ENCODE data around the gene EIF1B.

GRCh38 chr3:39414418-39415094 lies 8.0 kb downstream of the RPSA start:
- PRO-cap, 3 experiments, result no peak in any of the 3 experiments

DNA sequence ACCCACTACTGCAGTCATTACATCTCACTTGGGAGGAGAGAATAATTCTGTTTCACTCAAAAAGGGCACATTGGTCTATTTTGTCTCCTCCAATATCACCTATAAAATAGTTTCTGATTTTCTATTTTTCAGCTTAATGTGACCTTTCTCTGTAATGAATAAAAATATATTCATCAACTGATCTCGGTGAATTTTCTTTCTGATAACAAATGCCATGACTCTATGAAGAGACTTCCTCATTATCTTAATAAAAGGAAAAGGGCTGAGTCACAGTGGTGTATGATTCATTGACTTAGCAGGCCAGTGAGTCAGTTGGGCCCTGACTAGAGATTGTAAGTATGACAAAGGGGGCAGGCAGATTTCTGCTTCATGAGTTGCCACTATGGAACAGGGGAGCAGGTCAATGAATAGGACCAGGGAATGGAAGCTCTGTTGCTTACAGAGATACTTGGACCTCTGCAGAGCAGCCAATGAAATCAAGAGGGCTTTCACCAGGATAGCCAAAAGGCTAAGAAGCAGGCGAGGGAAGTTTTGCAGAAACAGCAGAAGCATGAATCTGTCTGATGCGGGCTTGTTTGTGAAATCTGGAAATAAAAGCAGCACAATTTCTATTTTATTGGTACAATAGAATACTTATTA lies 170.1 kb upstream of the MYRIP start:
- PRO-cap, 3 experiments, result no peak in any of the 3 experiments

DNA sequence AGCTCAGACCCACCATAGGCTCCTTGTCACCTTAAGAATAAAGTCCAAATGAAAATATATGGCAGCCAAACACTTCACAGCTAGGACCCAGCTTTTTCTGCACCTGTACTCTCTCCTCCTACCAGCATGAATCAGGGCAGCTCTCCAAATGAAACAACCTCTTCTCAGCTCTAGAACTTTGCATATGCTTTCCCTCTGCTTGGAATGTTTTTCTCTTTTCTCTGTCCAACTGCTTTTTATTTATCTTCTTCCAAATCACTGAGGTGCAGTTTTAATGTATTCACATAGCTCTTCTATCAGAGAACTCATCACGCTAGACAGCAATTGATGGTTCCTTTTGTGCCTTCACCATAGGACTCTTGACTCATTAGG lies 163.2 kb upstream of the MYRIP start:
- PRO-cap, 3 experiments, result no peak in any of the 3 experiments

- PRO-cap, 3 experiments, result no peak in any of the 3 experiments
Measured at GRCh38 chr3:39810264-39810814, 930 bp downstream of the MYRIP start.

- PRO-cap, 3 experiments, result no peak in any of the 3 experiments
Measured at GRCh38 chr3:40238233-40238752, 71.2 kb upstream of the EIF1B start.

DNA sequence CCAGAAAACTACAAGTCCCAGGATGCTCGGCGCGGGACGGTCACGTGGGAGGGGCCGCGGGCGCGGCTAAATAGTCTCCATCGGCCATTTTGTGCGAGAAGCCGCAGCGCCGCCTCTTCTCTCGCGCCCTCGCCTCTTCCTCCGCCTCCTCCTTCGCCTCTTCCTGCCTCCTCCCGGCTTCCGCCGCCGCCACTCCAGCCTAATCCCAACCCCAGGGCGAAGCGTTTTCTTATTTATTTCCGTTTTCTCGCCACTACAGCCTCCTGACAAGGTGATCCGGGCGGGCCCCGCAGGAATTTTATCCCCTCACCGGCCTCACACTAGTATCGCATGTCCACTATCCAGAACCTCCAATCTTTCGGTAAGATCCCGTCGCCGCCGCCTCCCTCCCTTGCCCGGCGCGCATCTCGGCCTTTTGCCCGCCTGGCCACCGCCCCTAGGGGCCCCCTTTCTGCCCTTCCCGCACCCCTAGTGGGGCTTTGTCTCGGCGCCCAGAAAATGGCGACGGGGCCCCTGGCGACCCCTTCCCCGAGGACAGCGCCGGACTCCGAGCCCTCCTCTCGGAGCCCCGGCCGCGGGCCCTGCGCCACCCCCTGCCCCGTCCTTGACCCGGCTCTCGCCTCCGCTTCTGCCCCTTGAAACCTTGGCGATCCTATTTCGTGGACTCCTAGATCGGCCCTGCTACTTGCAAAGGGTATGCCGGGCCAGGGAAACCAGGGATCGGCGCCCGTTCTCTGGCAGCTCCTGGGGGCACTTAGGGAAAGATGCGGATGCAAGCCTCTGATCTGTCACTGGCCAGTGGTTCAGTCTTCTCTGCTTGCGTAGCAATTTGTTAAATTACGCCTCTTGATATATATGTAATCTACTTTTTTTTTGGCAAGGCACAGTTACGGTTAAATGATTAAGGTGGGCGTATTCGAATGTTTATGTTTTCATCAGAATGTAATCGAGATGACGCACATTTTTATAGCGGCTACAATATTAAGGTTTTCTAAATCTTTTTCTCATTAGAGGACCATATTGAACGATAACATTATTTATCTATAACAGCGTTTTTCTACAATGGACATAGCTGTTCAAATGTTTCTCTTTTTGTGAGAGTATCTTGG lies at the start of gene EIF1B:
TSS of gene EIF1B (plus strand) at position 96 of the 1,109 bp plus-strand sequence.
- PRO-cap, 3 experiments, result peak in 3 of 3 experiments; most common plus-strand start position 96 of the sequence (in 3); most common minus-strand start position 756 of the sequence (in 3)

DNA sequence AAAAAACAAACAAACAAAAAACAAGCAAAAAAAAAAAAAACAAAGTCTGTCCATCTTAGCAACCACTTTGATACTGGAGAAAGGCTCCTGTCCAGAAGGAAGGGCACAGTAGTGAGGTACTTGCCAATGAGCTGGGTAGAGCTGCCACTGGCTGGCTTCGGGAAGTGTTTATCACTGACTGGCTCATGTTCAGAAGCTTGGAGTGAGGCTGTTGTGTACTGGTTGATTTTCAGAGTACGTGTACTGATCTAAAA lies 1.1 kb upstream of the ZNF621 start:
- PRO-cap, 3 experiments, result no peak in any of the 3 experiments

- PRO-cap, 3 experiments, result peak in 1 of 3 experiments; most common plus-strand start chr3:40828465 (in 1)
Measured at GRCh38 chr3:40828318-40828869, 303.6 kb downstream of the ZNF621 start.

- PRO-cap, 3 experiments, result no peak in any of the 3 experiments
Measured at GRCh38 chr3:41101985-41102555, 97.2 kb upstream of the CTNNB1 start.

DNA sequence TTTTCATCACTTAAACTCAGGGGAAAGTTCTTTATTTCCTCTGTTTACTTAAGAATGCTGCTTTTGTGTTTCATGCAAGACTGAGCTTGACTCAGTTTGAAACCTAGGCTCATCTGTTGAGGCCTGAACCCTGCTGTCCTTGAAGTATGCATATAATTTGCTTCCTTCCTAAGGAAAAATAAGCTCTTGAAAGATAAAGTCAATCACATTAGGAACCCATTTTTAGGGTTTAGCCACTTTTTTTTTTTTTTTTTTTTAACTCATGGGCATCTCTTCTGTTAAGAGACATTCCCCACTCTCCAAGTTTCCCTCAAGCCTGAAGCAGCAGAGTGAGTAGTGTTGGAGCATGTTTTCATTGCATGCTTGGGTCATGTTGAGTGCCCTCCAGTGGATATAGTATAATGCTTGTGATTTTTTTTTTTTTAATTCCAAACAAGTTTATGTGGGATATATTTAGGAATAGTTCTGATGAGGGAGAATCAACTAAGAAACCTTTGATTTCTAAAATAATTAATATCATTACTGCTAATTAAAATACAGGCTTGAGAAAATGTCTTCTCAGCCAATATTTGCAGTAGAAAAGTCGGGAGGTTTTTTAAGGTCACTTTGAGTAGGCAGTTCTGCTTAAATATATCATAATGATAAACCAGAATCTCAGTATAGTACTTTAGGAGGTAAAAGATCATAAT lies 3.6 kb downstream of the CTNNB1 start:
- PRO-cap, 3 experiments, result no peak in any of the 3 experiments

DNA sequence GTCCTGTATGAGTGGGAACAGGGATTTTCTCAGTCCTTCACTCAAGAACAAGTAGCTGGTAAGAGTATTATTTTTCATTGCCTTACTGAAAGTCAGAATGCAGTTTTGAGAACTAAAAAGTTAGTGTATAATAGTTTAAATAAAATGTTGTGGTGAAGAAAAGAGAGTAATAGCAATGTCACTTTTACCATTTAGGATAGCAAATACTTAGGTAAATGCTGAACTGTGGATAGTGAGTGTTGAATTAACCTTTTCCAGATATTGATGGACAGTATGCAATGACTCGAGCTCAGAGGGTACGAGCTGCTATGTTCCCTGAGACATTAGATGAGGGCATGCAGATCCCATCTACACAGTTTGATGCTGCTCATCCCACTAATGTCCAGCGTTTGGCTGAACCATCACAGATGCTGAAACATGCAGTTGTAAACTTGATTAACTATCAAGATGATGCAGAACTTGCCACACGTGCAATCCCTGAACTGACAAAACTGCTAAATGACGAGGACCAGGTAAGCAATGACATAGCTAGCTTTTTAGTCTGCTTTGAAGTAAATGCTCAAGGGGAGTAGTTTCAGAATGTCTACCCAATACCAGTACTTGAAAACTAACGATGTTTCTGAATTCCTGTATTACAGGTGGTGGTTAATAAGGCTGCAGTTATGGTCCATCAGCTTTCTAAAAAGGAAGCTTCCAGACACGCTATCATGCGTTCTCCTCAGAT lies 25.6 kb downstream of the CTNNB1 start:
- PRO-cap, 3 experiments, result no peak in any of the 3 experiments

DNA sequence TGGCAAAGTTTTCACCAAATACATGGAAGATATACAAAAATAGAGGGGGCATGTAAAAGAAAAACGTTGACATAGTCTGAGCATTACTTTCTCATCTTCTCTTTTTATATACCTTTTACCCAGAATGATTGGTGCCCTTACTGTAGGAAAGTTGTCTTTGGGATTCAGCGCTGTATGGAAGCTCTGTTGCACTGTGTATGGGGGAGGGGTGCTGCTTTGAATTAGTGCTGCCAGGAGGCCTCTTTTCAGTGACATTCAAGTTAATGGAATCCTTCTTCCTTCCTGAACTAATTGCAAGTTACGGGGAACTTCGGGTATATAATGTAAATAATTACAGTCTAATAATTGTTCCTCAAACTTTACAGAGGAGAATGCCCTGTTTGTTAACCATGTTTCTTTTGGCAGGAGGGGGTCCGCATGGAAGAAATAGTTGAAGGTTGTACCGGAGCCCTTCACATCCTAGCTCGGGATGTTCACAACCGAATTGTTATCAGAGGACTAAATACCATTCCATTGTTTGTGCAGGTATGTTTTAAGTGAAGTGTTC lies 36.1 kb downstream of the CTNNB1 start:
- PRO-cap, 3 experiments, result no peak in any of the 3 experiments

GRCh38 chr3:41236857-41237577 lies 37.7 kb downstream of the CTNNB1 start:
- PRO-cap, 3 experiments, result no peak in any of the 3 experiments

DNA sequence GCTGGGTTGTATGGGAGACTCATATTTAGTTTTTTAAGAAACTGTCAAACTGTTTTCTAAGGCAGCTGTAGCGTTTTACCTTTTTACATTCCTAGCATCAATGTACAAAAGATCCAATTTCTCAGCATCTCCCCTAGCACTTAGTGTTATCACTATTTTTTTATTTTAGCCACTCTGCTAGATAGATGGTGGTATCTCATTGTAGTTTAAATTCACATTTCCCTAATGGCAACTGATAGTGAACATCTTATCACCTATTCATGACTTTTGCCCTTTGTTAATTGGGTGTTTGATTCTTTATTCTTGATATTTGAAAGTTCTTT lies 201.4 kb downstream of the CTNNB1 start:
- PRO-cap, 3 experiments, result no peak in any of the 3 experiments

DNA sequence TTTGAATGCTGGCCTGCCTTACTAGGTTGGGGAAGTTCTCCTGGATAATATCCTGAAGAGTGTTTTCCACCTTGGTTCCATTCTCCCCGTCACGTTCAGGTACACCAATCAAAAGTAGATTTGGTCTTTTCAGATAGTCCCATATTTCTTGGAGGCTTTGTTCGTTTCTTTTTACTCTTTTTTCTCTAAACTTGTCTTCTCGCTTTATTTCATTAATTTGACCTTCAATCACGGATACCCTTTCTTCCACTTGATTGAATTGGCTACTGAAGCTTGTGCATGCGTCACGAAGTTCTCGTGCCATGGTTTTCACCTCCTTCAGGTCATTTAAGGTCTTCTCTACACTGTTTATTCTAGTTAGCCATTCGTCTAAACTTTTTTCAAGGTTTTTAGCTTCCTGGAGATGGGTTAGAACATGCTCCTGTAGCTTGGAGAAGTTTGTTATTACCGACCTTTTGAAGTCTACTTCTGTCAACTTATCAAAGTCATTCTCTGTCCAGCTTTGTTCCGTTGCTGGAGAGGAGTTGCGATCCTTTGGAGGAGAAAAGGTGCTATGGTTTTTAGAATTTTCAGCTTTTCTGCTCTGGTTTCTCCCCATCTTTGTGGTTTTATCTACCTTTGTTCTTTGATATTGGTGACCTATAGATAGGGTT lies 364.2 kb downstream of the CTNNB1 start:
- PRO-cap, 3 experiments, result no peak in any of the 3 experiments

GRCh38 chr3:42014513-42014586 lies 52.4 kb upstream of the ULK4 start:
- PRO-cap, 3 experiments, result no peak in any of the 3 experiments

GRCh38 chr3:42014587-42014962 lies 52.7 kb upstream of the ULK4 start:
- PRO-cap, 3 experiments, result peak in 2 of 3 experiments; most common minus-strand start chr3:42014714 (in 2)

GRCh38 chr3:42080276-42081088 lies 10.7 kb upstream of the TRAK1 start:
- PRO-cap, 3 experiments, result peak in 1 of 3 experiments; most common minus-strand start chr3:42080461 (in 1)

- PRO-cap, 3 experiments, result peak in 1 of 3 experiments; most common plus-strand start chr3:42130701 (in 1); most common minus-strand start chr3:42130461 (in 1)
Measured at GRCh38 chr3:42130074-42130764, 39.1 kb downstream of the TRAK1 start.

DNA sequence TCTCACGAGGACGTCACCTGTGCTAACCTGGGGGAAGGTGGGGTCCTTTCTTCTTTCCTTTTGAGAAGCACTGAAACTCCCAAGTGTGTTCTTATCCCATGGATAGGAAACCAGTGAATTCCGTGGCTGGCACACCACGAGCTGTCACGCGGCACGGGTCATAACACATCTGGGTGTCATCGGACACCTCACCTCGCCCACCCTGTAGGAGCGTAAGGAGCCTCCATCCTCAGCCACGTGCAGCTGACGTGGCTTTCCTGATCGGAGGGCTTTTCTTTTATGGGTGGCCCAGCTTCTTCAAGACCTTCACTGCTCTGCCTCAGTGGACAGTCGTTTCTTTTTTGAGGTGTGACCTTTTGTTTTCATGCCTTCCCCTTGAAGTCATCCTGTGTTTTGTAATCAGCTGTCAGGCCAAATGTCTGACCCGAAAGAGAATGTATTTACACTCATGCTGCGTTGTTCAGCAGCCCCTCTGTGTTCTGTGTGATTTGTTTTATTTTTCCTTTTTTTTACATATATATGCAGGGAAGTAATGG lies 41.9 kb downstream of the CCK start:
- PRO-cap, 3 experiments, result no peak in any of the 3 experiments